Tongue (tissue), 2 donors: ENCODE data around the genes WDR35 and RHOB.

GRCh38 chr2:16652460-16653034, 13.1 kb downstream of the CYRIA start:
- RAMPAGE, long total RNA, result no peak

DNA sequence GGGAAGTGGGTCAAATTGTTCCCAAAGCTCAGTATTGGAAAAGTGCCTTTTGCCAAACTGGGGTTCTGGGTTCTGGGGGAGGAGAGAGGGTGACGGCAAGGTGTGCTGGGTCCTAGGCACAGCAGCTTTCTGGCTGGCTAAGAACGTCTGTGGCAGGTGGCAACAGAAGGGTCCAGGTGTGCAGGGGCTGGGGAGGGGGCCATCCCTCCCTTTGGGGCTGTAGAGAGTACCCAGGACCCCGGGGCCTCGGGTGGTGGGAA, 547 bp downstream of the CYRIA start:
- RAMPAGE, long total RNA, result no peak

- RAMPAGE, long total RNA, result no peak
Observed at GRCh38 chr2:17543040-17543827, 2.7 kb downstream of the VSNL1 start.

GRCh38 chr2:17650016-17650446, 103.6 kb downstream of the SMC6 start:
- RAMPAGE, long total RNA, result no peak

- RAMPAGE, long total RNA, result no peak
Observed at GRCh38 chr2:17813647-17814206, 2.5 kb upstream of the MSGN1 start.

DNA sequence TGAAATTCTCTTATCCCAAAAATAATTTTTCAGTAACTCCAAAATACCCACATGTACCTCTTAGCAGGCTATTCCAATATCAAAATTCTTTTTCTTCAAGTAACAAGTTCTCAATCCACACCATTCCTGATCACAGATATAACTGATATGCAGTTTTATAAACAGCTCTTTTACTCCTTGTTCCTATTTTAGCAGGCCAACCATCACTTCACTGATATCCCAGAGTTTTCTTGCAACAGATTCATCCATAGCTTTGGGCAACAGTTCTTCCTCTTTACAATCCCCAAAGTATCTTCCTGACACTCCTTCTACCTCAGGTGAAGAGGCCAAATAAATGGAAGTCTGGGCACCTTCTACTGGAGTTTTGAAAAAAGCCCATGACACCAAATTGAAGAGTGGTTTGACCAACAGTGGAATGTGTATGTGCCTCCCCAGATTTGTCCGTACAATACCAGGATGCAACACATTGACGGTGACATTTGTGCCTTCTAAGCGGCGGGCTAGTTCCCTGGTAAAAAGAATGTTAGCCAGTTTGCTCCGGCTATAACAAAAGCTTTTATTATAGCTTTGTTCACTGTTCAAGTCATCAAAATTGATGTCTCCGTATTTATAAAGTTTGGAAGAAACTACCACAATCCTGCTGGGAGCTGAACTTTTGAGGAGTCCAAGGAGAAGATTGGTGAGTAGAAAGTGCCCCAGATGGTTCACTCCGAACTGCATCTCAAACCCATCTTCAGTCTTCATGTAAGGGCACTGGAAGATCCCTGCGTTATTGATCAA, 5.3 kb downstream of the RDH14 start:
- RAMPAGE, long total RNA, result no peak

- RAMPAGE, long total RNA, result no peak
Observed at GRCh38 chr2:18791312-18791678, 201.9 kb upstream of the NT5C1B start.

- RAMPAGE, long total RNA, result no peak
Observed at GRCh38 chr2:19361384-19362050, 3.1 kb upstream of the OSR1 start.

- RAMPAGE, long total RNA, result no peak
Observed at GRCh38 chr2:19988976-19989982, 626 bp downstream of the WDR35 start.

DNA sequence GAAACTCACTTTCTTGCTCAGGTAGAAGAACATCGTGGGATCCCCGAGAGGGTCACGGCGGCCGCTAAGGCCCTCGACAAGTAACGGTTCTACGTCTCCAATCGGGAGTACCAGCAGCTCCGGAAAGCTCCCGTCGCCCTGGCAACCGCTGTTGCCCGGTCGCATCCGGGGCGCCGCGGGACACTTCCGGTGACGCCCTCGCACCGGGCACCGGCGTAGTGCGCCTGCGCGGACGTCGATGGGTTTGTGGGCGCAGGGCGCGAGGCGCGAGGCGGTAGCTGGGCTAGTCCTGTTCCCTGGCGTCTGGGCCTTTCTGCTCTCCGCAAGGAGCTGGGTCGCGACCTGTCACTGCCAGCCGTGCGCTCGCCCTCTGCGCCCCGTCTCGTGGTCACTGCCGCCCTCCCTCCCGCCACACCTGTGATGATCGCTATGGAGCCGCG, at the start of gene WDR35:
Gene WDR35, minus strand, starts transcription at position 123 of the 440 bp plus-strand sequence.
- RAMPAGE, long total RNA, result start-site peak on the minus strand centred at position 128 of the sequence, 32 bp wide, 114 and 68 reads in 2 replicates

- RAMPAGE, long total RNA, result no peak
Observed at GRCh38 chr2:20125908-20126530, 74.6 kb upstream of the LAPTM4A start.

DNA sequence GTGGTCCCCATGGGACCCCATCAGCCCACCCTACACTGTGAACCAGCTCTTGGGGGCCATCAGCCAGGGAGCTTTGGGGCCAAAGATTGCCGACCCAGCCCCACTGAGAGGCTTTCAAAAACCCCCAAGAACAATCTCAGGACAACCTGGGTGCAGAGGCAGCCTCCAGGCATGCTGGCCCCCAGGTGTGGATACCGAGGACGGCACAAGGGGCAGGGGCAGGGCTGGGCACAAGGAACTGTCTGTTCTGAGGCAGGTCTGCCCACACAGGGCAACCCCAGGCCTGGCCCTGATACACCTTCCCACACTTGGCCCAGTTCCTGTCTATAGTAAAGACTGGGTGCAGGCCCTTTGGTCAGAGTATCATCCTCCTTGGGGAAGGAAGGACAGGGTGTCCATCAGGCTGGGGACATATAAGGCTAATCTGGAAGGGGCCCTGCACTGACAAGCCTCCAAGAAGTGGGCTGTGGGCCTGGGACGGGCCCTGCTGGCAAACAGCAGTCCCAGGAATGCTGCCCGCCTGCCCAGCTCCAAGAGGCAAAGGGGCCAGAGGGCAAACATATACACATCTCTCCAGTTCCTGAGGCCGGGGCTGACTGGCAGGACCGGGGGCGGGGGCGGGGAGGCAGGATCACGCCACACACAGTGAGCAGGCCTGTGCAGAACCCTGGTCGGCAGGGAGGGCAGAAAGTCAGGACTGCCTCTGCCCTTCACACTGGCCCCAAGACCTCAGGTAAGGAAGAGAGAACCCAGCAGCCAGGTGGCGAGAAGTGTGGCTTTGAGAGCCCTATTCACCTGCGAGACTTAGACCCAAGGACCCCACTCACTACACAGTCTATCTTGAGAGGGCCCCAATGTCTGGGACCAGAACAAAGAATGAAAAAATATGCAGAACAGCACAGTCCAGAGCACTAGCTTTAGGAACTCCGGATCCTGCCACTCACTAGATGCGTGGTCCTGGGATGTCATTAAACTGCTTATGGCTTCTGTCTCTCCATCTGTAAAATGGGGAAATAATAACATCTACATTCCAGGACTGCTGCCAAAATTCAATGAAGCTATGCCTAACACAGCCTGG, 18.8 kb downstream of the SDC1 start:
- RAMPAGE, long total RNA, result no peak

GRCh38 chr2:20221616-20221980, 3.3 kb downstream of the SDC1 start:
- RAMPAGE, long total RNA, result no peak

- RAMPAGE, long total RNA, result no peak
Observed at GRCh38 chr2:20231462-20232004, 6.6 kb upstream of the SDC1 start.

- RAMPAGE, long total RNA, result no peak
Observed at GRCh38 chr2:20424647-20425481, 22.0 kb upstream of the RHOB start.

GRCh38 chr2:20446996-20447242, at the start of gene RHOB:
Gene RHOB (plus strand): TSS chr2:20447074.
- RAMPAGE, long total RNA, result no peak

DNA sequence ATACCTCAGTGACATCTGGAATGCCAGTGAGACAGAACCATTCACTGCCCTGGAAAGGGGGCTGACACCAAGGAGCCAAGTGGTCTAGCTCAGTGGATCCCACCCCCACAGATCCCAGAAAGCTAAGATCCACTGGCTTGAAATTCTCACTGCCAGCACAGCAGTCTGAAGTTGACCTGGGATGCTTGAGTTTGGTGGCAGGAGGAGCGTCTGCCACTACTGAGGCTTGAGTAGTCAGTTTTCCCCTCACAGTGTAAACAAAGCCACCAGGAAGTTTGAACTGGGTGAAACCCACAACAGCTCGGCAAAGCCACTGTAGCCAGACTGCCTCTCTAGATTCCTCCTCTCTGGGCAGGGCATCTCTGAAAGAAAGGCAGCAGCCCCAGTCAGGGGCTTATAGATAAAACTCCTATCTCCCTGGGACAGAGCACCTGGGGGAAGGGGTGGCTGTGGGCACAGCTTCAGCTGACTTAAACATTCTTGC, 11.9 kb downstream of the RHOB start:
- RAMPAGE, long total RNA, result no peak

- RAMPAGE, long total RNA, result no peak
Observed at GRCh38 chr2:20474017-20474812, 27.3 kb downstream of the RHOB start.

DNA sequence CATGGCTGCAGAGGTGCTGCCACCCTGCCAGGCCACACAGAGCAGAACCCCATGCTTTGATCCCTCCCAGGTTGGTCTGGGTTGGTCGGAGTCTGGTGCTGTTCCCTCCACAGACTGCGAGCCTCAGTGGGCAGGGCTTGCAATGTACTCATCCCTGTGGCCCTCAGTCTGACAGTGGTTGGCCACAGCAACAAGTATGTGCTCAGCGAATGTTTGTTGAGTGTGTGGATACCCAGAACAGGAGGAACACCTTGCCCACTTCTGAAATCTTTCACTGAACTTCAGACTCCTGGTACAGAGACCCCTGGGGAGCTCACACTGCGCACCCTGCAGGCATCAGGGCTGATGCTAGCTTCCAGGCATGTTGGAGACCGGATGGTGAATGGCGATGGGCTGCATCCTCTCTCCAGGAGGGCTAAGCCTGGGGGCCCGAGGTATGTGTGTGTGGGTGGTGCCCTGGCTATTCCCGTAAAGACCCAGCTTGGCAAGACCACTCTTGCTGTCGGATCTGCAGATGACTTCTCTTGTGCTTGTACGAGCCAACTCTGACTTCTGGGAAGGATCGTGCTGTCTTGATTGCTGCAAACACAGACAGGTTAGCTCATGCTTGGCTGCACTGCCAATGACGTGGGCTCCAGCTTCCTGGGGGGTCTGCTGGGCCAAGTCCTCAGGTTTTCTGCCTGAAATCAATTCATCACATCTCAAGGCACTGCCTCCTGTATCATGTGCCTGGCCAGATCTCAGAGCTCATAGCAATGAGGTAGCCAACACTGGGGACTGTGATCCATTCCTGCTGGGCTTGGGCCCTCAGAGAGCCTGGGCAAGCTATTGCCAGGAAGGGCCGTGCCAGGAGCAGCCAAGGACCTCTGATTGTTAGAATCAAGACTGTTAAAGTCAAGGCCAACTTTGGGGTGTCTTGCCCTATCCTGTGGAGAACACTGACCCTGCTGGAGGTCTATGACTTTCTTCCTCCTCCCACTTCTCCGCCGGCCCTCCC, 43.7 kb downstream of the RHOB start:
- RAMPAGE, long total RNA, result no peak

GRCh38 chr2:20578822-20579958, 71.7 kb downstream of the HS1BP3 start:
- RAMPAGE, long total RNA, result no peak